Cerebellum (tissue), 5 donors: ENCODE data around the gene MZT2B.

DNA sequence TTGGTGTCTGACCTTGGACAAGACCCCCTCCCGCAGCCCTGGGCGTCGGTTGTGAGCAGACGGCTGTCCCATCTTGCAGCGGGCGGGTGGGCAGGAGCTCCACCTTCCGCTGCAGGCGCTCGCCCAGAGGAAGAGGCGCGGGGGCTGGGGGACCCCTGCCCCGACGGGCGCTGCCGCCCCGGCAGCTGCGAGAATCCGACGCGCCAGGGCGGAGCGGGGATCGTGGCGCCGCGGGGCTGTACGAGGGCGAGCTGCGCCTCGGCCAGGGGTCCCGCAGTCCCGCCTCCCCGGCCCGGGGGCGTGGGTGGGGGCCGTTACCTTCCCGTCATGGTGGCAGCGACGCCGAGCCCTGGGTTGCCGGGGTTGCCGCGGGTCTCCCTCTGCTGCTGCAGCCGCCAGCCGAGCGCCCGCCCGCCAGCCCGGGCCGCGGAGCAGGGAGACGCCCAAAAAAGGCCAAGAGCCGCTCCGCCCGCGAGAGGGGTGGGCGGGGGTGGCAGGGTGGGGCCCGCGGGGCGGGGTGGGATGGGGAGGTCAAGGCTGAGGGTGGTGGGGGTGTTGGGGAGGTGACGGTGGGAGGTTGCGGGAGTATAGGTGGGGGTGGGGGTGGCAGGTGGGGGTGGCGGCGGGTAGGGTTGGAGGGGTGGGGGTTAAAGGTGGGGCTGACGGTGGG is 499 bp downstream of the LIMS2 start:
- PRO-cap, 3 experiments: no peak in any of the 3 experiments
- RAMPAGE, long total RNA: no peak

GRCh38 chr2:127702083-127702926 is 1.0 kb downstream of the SFT2D3 start:
- PRO-cap, 3 experiments: peak in 3 of 3 experiments; most common minus-strand start chr2:127702376 (in 3)
- RAMPAGE, long total RNA: no peak

GRCh38 chr2:127737769-127738703 is 36.7 kb downstream of the SFT2D3 start:
- PRO-cap, 3 experiments: no peak in any of the 3 experiments
- RAMPAGE, long total RNA: no peak

- PRO-cap, 3 experiments: no peak in any of the 3 experiments
- RAMPAGE, long total RNA: no peak
Measured at GRCh38 chr2:127762907-127763632, 47.9 kb downstream of the WDR33 start.

DNA sequence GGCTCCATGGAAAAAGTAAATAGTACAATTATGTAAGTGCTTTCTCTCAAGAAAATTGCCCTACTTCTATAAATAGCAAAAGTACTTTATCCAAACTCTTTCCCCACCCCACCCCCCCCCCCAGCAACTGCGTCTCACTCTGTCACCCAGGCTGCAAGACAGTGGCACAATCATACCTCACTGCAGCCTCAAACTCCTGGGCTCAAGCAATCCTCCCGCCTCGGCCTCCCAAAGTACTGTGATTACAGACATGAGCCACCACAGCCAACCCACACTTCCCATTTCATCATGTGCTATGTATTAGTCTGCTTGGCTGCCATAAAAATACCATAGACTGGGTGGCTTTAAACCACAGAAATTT is 19.9 kb downstream of the WDR33 start:
- PRO-cap, 3 experiments: no peak in any of the 3 experiments
- RAMPAGE, long total RNA: no peak

DNA sequence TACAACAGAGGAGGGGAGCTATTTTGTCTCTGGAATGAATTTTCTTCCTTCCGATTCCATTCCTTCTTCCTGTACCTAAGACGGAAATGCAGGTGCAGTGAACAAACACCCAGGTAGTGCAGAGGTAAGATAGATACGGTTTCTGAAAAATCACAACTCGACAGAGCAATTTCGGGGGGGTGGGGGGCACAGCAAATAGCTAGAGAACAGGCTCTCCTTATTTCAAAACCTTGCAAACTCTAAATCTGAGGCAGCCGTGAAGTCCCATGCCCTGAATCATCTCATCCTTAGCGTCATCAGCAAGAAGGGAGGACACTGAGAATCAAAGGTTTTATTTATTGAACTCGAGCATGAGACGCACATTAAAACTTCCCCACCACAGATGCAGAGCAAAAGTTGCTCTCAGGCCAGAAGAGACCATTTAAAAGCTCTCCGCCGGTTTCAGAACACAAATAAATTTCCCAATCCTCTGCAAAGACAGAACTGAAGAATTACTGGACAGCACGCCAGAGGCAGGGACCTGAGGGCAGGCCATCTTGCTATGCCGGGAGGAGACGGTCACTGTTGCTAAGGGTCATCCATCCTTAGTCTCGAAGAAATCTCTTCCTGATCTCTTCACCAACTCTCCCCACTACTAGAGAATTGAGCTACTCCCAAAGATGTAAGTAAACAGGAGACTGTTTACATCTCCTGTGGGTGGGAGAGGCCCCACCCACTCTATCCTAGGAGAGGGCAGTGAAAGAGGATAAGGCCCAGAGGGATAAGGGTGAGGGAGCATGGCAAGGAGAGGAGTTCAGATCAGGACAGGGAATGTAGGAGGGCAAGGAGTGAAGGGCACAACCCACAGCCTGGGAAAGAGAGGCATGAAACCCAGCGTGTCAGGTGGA is 1.3 kb downstream of the AMMECR1L start:
- PRO-cap, 3 experiments: no peak in any of the 3 experiments
- RAMPAGE, long total RNA: no peak

GRCh38 chr2:128026596-128027439 is 1.0 kb downstream of the SAP130 start:
- PRO-cap, 3 experiments: peak in 3 of 3 experiments; most common minus-strand start chr2:128027306 (in 2)
- RAMPAGE, long total RNA: no peak

DNA sequence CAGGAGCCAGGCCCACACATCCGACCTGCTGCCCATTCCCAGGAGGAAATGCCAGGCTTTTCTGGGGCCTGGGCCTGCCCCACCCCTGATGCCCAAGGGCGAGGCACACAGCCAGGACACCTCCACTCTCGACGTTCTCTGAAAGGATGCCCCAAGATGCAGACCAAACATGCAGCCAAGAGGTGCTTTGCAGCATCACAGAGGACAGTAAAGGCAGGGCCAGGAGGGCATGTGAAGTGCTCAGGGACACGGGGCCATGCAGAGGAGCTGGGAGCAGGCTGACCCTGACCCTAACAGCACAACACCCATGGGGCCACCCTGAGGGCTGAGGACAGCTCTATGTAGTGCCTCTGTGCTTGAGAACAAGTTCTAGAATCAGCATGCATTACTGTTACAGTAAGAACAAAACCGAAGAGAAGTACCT is 15.6 kb downstream of the HS6ST1 start:
- PRO-cap, 3 experiments: no peak in any of the 3 experiments
- RAMPAGE, long total RNA: no peak

- PRO-cap, 3 experiments: no peak in any of the 3 experiments
- RAMPAGE, long total RNA: no peak
Measured at GRCh38 chr2:128425843-128426594, 107.4 kb upstream of the HS6ST1 start.

DNA sequence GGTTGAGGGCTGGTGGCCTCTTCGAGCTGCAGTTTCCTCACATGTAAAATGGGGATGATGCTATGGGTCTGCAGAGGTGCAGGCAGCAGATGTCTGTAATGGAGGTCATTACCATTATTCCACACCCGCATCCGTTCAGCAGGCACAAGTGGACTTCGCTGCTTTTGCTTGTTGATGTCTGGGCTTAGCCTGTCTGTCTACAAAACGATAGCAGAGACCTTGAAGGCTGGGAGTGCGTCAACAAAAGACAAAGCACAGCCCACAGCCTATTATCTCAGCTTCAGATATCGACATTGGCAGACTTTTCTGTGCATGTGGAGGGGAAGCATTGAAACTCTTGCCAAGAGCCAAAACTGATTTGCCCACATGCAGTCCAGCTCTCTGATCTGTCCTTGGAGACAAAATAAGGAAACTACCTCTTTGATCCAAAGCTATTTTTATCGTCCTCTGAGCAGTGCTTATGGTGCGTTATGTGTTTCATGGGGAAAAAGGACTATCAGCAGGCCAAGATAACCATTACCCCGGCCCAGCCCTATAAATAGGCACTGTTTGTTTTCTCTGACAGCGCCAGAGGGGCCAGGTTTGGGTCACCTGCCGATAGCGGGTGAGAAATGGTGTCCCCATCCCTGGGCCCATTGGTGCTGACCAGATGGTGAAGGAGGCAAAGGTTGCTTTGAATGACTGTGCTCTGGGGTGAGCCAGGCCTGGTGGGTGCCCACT is 175.9 kb upstream of the HS6ST1 start:
- PRO-cap, 3 experiments: no peak in any of the 3 experiments
- RAMPAGE, long total RNA: no peak

- PRO-cap, 3 experiments: no peak in any of the 3 experiments
- RAMPAGE, long total RNA: no peak
Measured at GRCh38 chr2:128593788-128594571, 275.3 kb upstream of the HS6ST1 start.

DNA sequence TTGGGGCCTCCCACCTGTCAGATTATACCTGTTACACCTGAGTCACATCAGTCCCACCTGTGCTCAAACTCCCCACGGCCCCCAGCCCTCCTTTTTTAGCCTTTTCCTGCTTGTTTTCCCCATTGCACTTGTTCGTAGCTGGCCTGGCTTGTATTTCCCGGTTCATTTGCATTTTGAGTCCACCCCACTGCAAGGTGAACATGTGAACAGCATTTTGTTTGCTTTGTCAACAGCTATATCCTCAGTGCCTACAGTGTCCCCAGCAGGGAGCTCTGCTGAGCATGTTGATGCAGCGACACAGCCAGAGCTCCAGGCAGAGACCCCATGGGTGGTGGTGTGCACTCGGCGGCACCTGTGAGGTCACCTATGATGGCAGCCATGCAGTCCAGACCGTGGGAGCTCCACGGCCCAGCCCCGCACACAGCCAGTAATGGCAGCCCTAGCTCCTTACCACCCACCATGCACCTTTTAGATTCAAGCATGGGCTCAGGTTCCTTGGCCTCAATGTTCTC is 276.5 kb upstream of the HS6ST1 start:
- PRO-cap, 3 experiments: no peak in any of the 3 experiments
- RAMPAGE, long total RNA: no peak

DNA sequence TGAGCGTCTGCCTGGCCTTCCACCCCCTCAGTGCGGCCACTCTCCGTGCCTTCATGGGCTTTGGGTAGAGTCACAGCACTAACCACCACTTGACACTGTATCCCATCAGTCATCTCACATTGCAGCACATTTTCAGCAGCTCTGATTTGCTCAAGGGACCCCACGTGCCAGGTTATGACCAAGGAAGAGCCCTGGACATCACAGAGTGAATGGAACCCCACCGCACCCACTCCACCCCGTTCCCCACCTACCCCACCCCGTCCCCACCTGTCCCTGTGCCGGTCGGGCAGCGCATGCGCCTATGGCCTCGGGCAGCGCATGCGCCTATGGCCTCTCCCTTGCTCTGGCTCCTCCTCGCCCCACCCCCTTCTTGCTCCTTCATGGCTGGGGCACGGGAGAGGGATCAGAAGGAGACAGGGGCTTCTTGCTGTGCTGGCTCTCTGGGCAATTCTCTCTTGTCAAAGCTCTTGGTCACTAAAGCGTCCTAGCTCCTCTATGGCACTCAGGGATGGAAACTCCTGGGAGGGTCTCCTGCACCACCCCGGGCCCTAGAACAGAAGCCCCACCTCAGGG is 371.7 kb upstream of the HS6ST1 start:
- PRO-cap, 3 experiments: no peak in any of the 3 experiments
- RAMPAGE, long total RNA: no peak

GRCh38 chr2:129192735-129193547 is 786.5 kb upstream of the RAB6C start:
- PRO-cap, 3 experiments: no peak in any of the 3 experiments
- RAMPAGE, long total RNA: no peak

DNA sequence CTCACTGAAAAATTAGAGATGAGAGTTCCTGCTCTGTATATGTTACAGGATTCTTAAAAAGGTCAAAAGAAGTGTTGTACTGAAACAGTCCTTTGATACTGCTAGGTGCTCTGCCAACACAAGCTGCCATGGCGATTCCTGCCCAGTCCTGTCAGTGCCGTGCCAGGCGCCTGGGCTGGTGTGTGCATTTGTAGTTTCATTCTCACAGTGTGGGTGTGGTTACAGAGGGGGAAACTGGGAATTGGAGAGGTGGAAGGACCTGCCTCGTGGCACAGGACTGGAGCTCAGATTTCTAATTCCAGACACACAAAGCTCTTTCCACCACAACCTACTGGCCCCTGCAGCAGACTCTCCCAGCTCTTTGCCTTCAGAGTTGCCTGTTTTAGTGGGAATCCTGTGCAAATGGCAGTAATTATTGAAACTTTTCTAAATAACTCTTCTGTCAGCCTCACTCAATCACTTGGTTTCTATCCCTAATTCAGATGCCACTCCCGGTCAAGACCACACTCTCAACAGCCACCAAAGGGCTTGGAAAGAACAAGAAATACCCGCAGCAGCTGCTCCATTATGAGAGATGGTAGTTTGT is 122.2 kb upstream of the RAB6C start:
- PRO-cap, 3 experiments: no peak in any of the 3 experiments
- RAMPAGE, long total RNA: no peak

GRCh38 chr2:129934810-129935299 is 44.6 kb upstream of the RAB6C start:
- PRO-cap, 3 experiments: no peak in any of the 3 experiments
- RAMPAGE, long total RNA: no peak

DNA sequence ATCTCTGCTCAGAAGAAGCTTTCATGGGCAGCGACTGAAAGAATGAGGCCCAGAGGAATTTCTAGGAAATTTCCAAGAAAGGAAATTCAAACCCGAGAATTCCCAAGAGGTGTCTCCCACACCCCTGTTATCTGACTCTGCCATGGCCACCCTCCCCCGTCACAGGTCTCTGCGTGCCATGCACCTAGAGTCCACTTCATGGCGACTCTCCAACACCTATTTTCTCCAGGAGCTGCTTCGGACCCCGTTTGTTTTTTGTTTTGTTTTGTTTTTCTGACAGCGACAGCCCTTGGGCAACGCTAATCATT is 715 bp downstream of the SMPD4 start:
- PRO-cap, 3 experiments: no peak in any of the 3 experiments
- RAMPAGE, long total RNA: no peak

- PRO-cap, 3 experiments: peak in 3 of 3 experiments; most common plus-strand start chr2:130182262 (in 3); most common minus-strand start chr2:130182103 (in 2)
- RAMPAGE, long total RNA: start-site peak on the plus strand at chr2:130182307-130182336, 65 and 74 reads in 2 replicates
Measured at GRCh38 chr2:130181856-130183025, at the start of gene MZT2B. Gene MZT2B, plus strand, starts transcription at chr2:130182262.

DNA sequence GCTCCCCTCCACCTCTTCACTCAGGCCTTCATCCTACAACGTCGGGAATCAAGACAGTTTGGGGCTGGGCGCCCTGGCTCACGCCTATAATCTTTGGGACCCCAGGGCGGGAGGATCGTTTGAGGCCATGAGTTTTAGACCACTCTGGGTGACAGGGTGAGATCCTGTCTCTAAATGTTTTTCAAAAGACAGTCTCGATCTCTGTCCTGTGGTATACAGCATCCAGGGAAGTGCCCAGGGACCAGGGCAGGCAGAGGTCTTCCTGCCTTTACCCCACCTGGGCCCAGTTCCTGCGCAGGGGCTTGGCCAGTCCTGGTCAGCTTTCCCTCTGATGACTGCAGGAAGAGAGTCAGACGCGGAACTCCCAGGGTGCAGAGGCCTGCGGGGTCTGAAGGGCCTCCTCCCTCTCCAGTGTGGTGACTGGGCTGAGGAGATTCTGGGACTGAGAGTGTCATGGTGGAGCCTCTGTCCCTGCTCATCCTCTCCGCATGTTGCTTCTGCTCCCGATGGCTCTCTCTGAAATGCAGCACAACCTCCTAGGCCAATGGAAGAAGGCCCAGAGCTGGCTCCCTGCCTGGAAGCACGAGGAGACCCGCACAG is 1.1 kb downstream of the MZT2B start:
- PRO-cap, 3 experiments: no peak in any of the 3 experiments
- RAMPAGE, long total RNA: no peak

DNA sequence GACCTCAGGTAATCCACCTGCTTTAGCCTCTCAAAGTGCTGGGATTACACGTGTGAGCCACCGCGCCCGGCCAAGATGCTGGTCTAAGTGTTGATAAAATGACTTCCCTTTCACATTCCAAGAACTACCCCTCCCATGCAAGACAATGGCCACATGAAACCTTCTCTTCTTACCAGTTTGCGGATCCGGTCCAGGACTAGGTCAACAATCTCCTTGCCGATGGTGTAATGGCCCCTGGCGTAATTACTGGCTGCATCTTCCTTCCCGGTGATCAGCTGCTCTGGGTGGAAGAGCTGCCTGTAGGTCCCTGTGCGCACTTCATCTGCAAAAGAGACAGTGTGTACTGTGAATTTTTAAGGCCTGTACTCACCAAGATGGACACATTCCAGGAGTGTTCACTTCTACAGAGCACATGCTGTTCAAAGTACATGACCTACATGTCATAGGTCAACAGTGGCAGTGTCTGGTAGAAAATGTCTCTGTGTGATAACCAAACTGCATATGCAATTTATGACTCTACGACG is 3.3 kb downstream of the TUBA3E start:
- PRO-cap, 3 experiments: no peak in any of the 3 experiments
- RAMPAGE, long total RNA: no peak